ENCODE measurements around the gene PLK5.

- CAGE, long polyA plus RNA = no peak
- RRBS = 83% methylated on average over 10 of the region's 32 CpGs
Measured at GRCh38 chr19:991181-991669, 7.1 kb downstream of the WDR18 start.

GRCh38 chr19:1040737-1041586, 1.1 kb downstream of the ABCA7 start:
- CAGE, long polyA plus RNA = no peak
- RRBS = no CpG with 5 or more reads among the region's 33 CpGs

GRCh38 chr19:1091271-1091704, 3.9 kb downstream of the POLR2E start:
- CAGE, long polyA plus RNA = no peak
- RRBS = 100% methylated on average over 1 of the region's 20 CpGs

DNA sequence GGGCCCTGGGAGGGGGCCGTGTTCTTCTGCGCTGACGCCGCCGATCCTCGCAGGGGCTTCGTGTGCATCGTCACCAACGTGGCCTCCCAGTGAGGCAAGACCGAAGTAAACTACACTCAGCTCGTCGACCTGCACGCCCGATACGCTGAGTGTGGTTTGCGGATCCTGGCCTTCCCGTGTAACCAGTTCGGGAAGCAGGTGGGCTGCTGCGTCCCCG, 1.4 kb downstream of the GPX4 start:
- CAGE, long polyA plus RNA = no peak
- RRBS = 33% methylated on average over 1 of the region's 20 CpGs

DNA sequence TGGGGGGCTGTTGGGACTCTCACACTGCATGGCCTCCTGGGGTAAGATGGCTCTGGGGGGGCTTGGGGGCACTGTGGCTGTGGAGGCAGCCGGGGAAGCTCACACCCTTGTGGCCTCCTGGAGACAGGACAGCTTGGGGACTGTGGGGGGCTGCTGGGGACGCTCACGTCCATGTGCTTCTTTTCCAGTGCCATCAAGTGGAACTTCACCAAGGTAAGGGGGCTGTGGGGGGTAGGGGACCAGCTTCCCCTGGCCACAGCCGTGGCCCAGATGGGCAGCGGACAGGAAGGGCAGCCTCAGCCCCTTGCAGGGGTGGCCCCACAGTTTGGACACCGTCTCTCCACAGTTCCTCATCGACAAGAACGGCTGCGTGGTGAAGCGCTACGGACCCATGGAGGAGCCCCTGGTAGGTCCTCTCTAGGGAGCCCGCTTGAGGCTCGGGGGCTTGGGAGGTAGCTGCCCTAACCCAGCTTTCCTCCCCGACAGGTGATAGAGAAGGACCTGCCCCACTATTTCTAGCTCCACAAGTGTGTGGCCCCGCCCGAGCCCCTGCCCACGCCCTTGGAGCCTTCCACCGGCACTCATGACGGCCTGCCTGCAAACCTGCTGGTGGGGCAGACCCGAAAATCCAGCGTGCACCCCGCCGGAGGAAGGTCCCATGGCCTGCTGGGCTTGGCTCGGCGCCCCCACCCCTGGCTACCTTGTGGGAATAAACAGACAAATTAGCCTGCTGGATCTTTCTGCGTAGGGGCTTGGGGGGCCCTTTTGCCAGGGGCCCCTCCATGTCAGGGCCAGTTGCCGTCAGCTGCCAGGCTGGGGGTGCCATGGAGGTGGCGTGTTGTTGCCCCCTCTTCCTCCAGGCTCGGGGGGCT, 2.5 kb downstream of the GPX4 start:
- CAGE, long polyA plus RNA = no peak
- RRBS = 81% methylated on average over 6 of the region's 29 CpGs

- CAGE, long polyA plus RNA = no peak
- RRBS = 74% methylated on average over 14 of the region's 43 CpGs
Measured at GRCh38 chr19:1151822-1152852, 21.9 kb downstream of the SBNO2 start.

DNA sequence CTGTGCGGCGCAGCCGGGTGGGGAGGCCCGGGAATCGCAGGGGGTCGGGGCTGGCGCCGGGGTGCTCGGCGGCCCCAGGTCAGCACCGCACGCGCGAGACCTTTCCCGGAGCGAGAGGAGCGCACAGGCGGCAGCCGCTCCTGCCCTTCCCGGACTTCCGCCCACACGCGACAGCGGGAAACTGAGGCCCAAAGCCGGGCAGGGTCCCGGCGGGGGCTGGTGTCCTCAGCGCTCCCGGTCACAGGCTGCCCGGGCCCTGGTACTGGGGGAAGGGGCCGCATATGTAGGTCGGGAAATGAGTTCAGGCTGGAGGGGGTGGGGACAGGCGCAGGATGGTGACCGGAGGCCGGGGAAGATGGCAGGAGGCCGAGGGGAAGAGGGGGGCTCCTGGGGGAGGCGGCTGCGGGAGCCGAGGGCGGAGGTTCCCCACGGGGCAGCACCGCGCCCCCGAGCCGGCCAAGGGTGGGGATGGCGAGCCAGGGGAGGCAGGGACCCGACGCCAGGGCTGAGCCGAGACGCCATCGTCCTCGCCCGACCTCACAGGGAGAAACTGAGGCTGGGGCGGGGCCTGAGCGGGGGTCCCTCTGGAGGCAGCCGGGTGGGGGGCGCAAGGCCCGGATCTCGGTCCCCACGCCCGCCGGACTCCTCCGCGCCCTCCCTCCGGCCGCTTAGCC, 654 bp downstream of the CBARP start:
- CAGE, long polyA plus RNA = no peak
- RRBS = 2% methylated on average over 27 of the region's 66 CpGs

GRCh38 chr19:1258808-1259908, 10.0 kb upstream of the CIRBP start:
- CAGE, long polyA plus RNA = no peak
- RRBS = 5% methylated on average over 8 of the region's 33 CpGs

GRCh38 chr19:1263170-1263608, 5.9 kb upstream of the CIRBP start:
- CAGE, long polyA plus RNA = no peak
- RRBS = no CpG with 5 or more reads among the region's 6 CpGs

GRCh38 chr19:1265132-1265693, 3.9 kb upstream of the CIRBP start:
- CAGE, long polyA plus RNA = no peak
- RRBS = 4% methylated on average over 5 of the region's 20 CpGs

GRCh38 chr19:1283144-1284156, 2.2 kb upstream of the EFNA2 start:
- CAGE, long polyA plus RNA = no peak
- RRBS = 83% methylated on average over 9 of the region's 42 CpGs

DNA sequence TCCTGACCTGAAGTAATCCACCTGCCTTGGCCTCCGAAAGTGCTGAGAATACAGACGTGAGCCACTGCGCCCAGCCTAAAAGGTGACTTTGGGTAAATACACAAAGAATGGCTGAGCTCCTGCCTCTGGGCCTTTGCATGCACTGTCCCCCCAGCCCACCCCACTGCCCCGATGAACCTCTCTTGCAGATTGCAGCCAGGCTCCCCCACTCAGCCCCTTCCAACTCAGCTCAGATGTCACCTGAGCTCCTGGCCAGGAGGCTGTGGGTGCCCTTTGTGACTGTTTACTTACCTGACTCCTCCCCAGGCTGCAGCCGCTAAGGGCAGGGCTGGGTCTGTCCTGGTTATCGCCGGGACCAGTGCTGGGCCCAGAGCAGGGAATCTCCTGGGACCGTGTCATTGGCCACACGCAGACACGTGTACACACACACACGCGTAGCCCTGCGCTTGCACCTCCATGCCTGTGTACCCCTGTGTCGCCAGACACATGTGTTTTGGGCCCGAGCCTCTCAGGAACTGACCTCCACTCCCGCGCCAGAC, 18.5 kb downstream of the EFNA2 start:
- CAGE, long polyA plus RNA = no peak
- RRBS = no CpG with 5 or more reads among the region's 17 CpGs

DNA sequence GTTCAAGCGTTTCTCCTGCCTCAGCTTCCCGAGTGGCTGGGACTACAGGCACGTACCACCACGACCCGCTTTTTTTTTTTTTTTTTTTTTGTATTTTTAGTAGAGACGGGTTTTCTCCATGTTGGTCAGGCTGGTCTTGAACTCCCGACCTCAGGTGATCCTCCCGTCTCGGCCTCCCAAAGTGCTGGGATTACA, 21.4 kb downstream of the EFNA2 start:
- CAGE, long polyA plus RNA = no peak
- RRBS = no CpG with 5 or more reads among the region's 9 CpGs

DNA sequence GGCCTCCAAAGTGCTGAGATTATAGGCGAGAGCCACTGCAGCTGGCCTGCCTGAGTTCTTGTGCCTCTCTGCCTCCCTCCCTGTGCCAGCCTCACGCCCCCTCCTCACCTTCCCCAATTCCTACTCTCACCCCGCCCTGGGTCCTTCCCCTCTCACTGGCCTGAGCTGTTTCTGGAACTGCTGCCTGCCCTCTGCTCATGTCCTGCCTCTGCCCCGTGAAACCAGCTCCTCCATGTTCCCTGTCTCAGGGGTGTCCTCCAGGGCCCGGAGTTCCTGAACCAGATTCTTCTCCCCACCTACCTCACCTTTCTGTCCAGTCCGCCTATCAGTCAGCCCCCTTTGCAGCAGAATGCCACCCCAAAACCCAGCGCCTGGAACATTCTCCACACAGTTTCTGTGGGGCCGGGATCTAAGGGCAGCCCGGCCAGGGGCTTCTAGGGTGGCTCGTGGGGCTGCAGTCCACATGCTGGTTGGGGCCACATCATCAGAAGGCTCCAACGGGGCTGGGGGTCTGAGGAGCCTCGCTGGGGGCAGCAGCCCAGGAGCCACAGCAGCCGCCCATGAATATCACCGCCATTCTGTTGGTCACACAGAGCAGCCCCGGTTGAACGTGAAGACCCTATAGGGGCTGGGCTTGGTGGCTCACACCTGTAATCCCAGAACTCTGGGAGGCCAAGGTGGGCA, 3.1 kb upstream of the NDUFS7 start:
- CAGE, long polyA plus RNA = no peak
- RRBS = no CpG with 5 or more reads among the region's 16 CpGs

DNA sequence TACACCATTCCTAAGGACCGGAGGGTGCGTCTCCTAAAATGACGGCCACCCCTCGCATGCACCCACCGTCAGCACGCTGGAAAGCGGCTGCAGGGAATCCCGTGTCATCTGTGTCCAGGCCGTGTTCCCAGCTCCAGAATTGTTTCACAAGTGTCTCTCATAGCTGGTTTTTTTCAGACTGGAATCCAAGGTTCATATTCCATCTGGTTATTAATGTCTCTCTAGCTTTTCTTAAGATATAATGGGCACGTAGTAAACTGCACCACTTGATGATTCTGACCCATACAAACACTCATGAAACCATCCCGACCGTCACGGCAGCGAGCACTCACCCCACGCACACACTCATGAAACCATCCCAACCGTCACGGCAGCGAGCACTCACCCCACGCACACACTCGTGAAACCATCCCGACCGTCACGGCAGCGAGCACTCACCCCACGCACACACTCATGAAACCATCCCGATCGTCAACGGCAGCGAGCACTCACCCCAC, 12.1 kb downstream of the DAZAP1 start:
- CAGE, long polyA plus RNA = no peak
- RRBS = 100% methylated on average over 1 of the region's 29 CpGs

- CAGE, long polyA plus RNA = no peak
- RRBS = 95% methylated on average over 4 of the region's 22 CpGs
Measured at GRCh38 chr19:1427811-1428716, 10.1 kb upstream of the RPS15 start.

GRCh38 chr19:1446864-1447079, 3.1 kb upstream of the APC2 start:
- CAGE, long polyA plus RNA = no peak
- RRBS = 3% methylated on average over 25 of the region's 25 CpGs

- CAGE, long polyA plus RNA = no peak
- RRBS = 47% methylated on average over 3 of the region's 22 CpGs
Measured at GRCh38 chr19:1513814-1514136, 956 bp upstream of the ADAMTSL5 start.

DNA sequence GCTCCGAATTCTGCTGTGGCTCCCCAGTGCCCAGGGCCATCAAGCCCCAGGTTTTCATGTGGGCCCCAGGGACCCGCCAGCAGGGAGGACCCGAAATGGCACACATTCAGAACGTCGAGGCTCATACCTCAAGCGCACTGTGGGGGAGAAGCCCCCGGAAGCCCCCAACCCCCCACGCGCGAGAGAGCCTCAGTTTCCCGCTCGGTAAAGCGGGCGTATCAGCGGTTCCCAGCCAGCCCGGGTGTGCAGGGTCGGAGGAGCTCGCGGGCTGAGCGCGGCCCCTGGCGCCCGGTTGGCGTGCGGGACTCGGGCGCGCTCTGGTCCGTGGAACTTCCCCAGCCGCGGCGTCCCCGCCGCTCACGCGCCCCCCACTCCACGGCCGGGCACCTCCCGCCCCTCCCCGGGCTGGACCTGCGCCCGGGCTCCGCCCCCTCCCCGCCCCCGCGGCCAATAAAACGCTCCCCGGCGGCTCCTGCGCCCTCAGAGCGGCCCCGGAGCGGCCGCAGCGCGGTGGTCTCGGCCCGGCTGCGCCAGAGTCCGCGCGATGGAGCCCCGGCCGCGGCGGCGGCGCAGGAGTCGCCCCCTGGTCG, at the start of gene PLK5:
Gene PLK5 (plus strand): TSS at position 483 of the 590 bp plus-strand sequence.
- CAGE, long polyA plus RNA = no peak
- RRBS = 4% methylated on average over 42 of the region's 70 CpGs

GRCh38 chr19:1580132-1580800, 12.1 kb upstream of the MEX3D start:
- CAGE, long polyA plus RNA = no peak
- RRBS = 92% methylated on average over 7 of the region's 32 CpGs